GM06990 (cell line): Measurements from ENCODE around the genes ITGB1BP2, DMRTC1 and PABPC1L2A.

DNA sequence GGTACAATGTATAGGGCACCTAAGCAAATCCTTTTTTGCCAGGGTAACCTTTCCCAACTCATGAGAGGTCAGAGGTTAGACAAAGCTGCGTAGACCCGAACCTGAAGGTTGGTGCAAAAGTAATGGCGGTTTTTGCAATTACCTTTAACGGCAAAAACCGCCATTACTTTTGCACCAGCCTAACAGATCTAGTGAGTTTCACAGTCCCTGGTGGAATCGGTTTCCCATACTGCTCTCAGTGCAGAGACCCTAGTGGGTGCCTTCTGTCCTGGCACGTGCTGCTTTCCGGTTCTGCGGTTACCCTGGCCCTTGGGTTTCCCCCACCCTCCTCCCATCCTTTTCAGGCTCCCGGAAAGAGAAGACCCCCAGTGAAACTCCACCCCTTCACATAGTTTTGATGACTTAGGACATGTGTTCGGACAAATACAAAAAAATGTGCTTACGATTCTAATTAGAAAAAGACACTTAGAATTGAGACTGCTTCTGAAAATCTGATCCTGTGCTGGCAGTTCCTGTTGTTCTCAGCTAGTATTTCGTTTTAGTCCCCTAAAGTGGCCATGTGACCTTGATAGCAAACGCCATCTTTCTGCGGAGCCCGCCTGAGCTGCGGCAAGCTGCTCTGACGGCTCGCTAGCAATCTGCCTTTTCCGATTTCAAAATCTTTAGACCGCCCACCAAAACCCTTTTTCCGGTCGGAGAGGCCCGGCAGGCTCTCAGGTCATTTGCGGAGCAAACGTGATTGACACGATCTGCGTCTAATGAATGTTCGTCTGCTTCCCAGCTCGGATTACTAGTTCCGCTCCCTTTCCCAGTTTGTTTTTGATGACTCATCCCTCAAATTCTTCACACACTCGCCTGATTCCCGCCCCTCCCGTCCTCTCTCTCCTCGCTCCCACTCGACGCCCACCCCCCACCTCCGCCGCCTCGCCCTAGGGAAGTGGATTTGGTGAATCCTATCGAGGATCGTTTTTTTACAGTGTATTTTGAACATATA is 37.1 kb downstream of the NLGN3 start:
- RRBS = 31% methylated on average over 3 of the region's 42 CpGs

GRCh38 chrX:71300937-71302189 is at the start of gene ITGB1BP2:
Gene ITGB1BP2 (plus strand): TSS chrX:71301750.
- RRBS = no CpG with 5 or more reads among the region's 13 CpGs

- RRBS = no CpG with 5 or more reads among the region's 10 CpGs
Observed at GRCh38 chrX:71378191-71379210, 12.3 kb downstream of the TAF1 start.

- RRBS = no CpG with 5 or more reads among the region's 3 CpGs
Observed at GRCh38 chrX:71388622-71389026, 22.5 kb downstream of the TAF1 start.

- RRBS = no CpG with 5 or more reads among the region's 6 CpGs
Observed at GRCh38 chrX:71392402-71393011, 26.4 kb downstream of the TAF1 start.

- RRBS = no CpG with 5 or more reads among the region's 3 CpGs
Observed at GRCh38 chrX:71421040-71421604, 55.0 kb downstream of the TAF1 start.

DNA sequence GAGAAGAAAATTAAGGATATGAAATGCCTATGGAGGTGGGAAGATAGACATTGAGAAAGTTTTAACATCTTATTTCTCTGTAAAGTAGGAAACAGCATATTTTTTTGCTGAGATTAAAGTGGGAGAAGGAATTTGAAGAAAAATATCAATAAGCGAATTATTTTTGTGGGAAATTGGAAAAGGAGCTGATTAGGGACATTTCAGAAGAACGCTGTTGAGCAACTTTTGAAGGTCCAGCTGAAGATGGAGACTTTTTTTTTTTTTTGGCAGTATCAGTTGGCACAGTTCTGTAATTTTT is 66.0 kb downstream of the TAF1 start:
- RRBS = no CpG with 5 or more reads among the region's 2 CpGs

- RRBS = no CpG with 5 or more reads among the region's 9 CpGs
Observed at GRCh38 chrX:71537772-71538152, 4.9 kb downstream of the OGT start.

DNA sequence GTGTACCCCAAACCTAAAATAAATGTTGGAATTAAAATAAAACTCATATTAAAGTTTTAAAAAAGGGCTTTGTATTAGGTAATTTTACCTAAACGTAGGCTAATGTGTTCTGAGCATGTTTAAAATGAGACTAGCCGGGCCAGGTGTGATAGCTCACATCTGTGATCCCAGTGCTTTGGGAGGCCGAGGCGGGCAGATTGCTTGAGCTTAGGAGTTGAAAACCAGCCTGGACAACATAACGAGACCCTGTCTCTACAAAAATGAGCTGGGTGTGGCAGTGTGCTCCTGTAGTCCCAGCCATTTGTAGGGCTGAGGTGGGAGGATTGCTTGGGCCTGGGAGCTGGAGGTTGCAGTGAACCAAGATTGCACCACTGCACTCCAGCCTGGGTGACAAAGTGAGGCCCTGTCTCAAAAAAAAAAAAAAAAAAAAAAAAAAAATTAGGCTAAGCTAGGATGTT is 16.0 kb downstream of the OGT start:
- RRBS = no CpG with 5 or more reads among the region's 5 CpGs

DNA sequence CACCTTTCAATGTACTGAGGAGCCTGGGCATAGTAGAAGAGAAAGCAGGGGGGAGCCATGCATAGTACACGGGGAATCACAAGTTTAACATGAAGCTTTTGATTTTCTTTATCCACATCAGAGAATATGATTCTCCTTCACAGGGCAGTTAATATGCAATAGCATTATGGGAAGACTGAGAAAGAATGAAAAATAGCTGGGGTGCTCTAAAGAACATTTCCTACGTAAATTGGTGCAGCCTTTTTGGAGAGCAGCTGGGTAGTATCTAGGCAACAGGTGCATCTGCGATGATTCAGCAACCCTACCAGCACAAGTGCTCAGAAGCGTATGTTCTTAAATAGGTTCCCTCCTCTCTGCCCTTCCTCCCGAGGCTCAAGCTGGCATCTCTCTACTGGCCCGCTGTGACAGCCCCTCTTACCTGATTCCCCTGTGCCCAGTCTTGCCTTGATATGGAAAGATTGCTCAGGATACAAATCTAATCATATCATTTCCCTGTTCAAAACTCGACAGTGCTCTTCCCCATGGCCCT is 18.5 kb upstream of the CXCR3 start:
- RRBS = no CpG with 5 or more reads among the region's 7 CpGs

- RRBS = no CpG with 5 or more reads among the region's 13 CpGs
Observed at GRCh38 chrX:72041829-72042934, 131.5 kb downstream of the NHSL2 start.

- RRBS = no CpG with 5 or more reads among the region's 4 CpGs
Observed at GRCh38 chrX:72272469-72272930, 4.5 kb downstream of the RPS4X start.

DNA sequence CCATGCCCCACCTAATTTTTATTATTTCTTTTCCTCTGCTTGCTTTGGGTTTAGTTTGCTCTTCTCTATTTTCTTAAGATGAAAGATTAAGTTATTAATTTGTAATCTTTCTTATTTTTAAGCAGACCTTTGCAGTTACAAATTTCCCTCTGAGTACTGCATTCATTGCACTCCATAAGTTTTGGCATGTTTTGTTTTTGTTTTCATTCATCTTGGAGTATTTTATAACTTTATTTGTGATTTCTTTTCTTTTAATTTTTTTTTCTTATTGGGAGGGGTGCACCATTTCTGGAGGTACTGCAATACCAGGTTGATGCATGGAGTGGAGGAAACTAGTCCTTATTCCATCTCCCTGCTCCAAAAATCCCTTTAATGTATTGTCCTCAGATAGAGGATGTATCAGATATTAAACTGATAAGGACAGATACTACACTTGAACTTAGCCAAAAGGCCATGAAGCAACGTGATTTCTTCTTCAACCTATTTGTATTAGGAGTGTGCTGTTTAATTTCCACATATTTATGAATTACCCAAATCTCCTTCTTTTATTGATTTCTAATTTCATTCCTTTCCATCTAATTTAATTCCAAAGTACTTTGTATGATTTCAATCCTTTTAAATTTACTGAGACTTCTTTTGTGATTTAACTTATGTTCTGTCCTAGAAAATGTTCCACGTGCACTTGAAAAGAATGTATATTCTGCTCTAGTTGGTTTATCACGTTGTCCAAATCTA is 71.2 kb upstream of the CITED1 start:
- RRBS = no CpG with 5 or more reads among the region's 3 CpGs

- RRBS = no CpG with 5 or more reads among the region's 2 CpGs
Observed at GRCh38 chrX:72472643-72473642, 99.7 kb downstream of the HDAC8 start.

- RRBS = no CpG with 5 or more reads among the region's 3 CpGs
Observed at GRCh38 chrX:72634400-72634841, 61.8 kb upstream of the HDAC8 start.

DNA sequence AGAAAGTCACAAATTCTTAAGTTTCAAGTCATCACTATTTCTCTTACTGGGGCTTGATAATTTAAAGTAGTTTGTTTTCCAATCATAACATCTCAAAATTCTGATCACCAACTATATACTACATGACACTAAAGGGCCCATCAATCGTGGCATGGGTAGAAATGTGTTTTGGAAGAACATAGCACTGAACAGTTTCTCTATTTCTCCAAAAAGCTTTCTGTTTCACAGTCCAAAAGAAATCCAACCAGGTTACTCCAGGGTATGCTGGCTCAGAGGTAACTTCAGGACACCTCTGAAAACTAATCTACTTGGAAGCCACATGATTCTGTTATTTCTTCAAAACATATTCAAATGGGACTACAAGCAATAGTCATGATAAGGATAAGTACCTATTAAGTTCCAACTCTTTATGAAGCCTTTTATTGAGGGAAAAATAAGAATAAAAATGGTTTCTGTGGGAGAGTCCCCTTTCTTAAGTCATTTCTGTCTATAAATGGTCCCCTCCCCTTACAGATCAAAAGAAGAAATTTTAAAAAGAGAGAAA is 8.3 kb downstream of the PHKA1 start:
- RRBS = no CpG with 5 or more reads among the region's 1 CpG

- RRBS = no CpG with 5 or more reads among the region's 5 CpGs
Observed at GRCh38 chrX:72711978-72712920, 1.9 kb downstream of the PHKA1 start.

GRCh38 chrX:72943749-72944192 is at the start of gene DMRTC1:
Gene DMRTC1 (minus strand): TSS chrX:72943837.
- RRBS = no CpG with 5 or more reads among the region's 17 CpGs

GRCh38 chrX:73079367-73079582 is at the start of gene PABPC1L2A:
Gene PABPC1L2A (minus strand): TSS chrX:73079512.
- RRBS = no CpG with 5 or more reads among the region's 27 CpGs

GRCh38 chrX:73977550-73978048 is 326.4 kb upstream of the ZCCHC13 start:
- RRBS = no CpG with 5 or more reads among the region's 5 CpGs